Pericardium fibroblast (primary cell): Measurements from ENCODE around the genes HMGB1, USPL1 and ALOX5AP.

GRCh38 chr13:29437114-29437530 lies 158.4 kb downstream of the SLC7A1 start:
- RAMPAGE, long total RNA, result no peak

- RAMPAGE, long total RNA, result no peak
These were observed 99.2 kb downstream of the SLC7A1 start for GRCh38 chr13:29496161-29496811.

DNA sequence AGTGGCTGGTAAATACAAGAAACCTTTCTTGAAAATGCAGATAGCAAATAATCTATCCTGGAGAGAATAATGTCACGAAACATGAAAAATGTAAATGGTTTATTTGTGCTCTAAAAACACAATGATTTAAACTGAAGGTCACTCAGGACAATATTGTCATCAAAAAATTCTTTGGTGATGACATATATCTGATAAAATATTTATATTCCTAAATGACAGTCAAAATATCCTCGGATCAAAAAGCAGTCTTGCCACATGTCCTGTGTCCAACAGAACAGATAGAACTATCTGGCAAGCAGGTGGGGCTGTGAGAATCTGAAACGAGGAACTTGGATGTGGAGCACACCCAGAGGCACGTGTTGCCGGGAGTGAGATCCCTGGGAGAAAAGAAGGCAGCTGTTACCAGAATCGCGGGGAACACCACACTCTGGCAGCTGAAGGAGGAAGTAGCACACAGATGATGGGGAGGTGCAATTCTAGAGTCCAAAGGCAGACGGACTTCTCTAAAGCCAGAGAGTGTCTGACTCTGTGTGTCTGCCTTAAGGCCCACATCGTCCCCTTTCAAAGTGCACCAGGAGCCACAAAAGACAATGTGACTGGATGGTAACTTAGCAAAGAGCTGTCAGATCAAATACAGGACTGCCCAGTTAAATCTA lies 22.4 kb downstream of the SLC7A1 start:
- RAMPAGE, long total RNA, result no peak

DNA sequence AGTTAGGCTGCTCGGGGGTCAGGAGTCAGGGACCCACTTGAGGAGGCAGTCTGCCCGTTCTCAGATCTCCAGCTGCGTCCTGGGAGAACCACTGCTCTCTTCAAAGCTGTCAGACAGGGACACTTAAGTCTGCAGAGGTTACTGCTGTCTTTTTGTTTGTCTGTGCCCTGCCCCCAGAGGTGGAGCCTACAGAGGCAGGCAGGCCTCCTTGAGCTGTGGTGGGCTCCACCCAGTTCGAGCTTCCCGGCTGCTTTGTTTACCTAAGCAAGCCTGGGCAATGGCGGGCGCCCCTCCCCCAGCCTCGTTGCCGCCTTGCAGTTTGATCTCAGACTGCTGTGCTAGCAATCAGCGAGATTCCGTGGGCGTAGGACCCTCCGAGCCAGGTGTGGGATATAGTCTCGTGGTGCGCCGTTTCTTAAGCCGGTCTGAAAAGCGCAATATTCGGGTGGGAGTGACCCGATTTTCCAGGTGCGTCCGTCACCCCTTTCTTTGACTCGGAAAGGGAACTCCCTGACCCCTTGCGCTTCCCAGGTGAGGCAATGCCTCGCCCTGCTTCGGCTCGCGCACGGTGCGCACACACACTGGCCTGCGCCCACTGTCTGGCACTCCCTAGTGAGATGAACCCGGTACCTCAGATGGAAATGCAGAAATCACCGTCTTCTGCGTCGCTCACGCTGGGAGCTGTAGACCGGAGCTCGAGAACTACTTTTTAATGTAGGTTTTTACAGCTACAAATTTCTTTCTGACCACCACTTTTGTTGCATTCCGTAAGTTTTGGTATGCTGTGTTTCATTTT lies 51.7 kb upstream of the SLC7A1 start:
- RAMPAGE, long total RNA, result no peak

DNA sequence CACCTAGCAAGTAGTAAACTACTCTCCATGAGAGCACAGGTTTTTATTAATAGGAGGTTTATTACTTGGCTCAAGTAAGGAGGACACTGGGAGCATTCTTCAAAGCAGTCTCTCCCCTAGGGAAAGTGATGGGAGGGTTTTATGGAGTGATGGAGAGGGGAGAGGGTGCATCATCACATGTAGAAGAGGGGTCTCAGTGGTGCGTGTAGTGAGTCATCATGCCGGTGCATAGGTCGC lies 210.7 kb upstream of the UBL3 start:
- RAMPAGE, long total RNA, result no peak

GRCh38 chr13:30182119-30182495 lies 125.2 kb downstream of the KATNAL1 start:
- RAMPAGE, long total RNA, result no peak

DNA sequence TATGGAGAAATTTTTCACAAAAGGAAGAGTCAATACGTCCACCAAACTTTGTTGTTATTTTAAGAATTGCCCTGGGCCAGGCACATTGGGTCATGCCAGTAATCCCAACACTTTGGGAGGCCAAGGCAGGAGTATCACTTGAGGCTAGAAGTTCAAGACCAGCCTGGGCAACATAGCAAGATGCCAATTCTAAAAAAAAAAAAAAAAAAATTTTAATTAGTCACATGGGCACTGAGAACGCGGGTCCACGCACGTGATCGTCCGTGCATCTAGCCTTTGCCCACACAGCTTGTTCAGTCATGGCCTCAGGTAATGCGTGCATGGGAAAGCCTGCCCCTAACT lies 11.5 kb downstream of the KATNAL1 start:
- RAMPAGE, long total RNA, result no peak

GRCh38 chr13:30371439-30372524 lies 50.5 kb upstream of the UBE2L5 start:
- RAMPAGE, long total RNA, result no peak

DNA sequence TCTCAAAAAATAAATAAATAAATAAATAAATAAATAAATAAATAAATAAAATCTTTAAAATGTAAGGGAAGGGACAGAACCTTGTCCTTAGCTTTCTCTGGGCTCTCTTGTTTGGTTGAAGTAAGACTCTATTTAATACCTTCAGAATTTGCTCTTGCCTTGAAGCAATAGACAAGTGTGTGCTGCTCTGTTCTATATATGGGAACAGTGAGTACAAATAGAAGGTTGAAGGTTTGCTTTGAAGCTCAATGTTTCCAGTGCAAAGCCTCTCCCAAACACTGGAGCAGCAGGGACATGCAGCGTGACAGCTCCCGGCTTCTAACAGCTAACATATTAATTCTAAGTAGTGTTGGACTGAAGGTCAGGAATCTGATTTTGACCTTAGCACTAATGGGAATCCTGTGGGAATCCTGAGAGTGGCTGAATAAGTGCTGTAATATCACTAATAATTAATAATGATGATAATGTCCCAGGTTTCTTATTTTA lies 16.9 kb upstream of the UBE2L5 start:
- RAMPAGE, long total RNA, result no peak

- RAMPAGE, long total RNA, result no peak
These were observed 13.8 kb upstream of the UBE2L5 start for GRCh38 chr13:30408043-30409389.

GRCh38 chr13:30442989-30443473 lies 20.7 kb downstream of the UBE2L5 start:
- RAMPAGE, long total RNA, result no peak

DNA sequence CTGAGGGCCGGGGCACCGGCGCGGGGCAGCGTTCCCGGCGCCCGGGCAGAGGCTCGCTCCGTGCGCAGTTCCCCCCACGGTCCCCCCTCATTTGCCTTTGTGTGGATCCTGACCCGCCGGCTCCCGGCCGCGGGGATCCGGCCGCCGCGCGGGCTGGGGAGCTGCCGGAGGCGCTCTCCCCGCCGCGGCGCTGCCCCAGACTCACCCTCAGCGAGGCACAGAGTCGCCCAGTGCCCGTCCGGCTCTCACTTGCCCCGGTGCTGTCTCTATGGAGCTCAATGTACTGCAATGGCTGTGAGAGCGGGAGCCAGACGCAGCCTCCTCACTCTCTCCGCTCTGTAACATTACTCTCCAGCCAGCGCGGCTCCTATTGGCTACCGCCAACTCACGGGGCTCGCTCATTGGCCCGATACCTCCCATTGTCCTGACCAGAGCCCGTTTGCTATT lies at the start of gene HMGB1:
TSS of gene HMGB1 (minus strand) at position 346 of the 447 bp plus-strand sequence.
- RAMPAGE, long total RNA, result start-site peak on the minus strand centred at position 307 of the sequence, 80 bp wide, 8,264 and 10,938 reads in 2 replicates

GRCh38 chr13:30486071-30486837 lies 20.5 kb upstream of the HMGB1 start:
- RAMPAGE, long total RNA, result no peak

- RAMPAGE, long total RNA, result start-site peak on the plus strand at chr13:30617943-30618001, 536 and 136 reads in 2 replicates
These were observed at the start of gene USPL1 for GRCh38 chr13:30617639-30618679. TSS of gene USPL1 (plus strand) at chr13:30617920.

- RAMPAGE, long total RNA, result no peak
These were observed at the start of gene ALOX5AP for GRCh38 chr13:30735209-30735830. TSS of gene ALOX5AP (plus strand) at chr13:30735543.

- RAMPAGE, long total RNA, result no peak
These were observed 70.3 kb downstream of the ALOX5AP start for GRCh38 chr13:30805392-30806235.

DNA sequence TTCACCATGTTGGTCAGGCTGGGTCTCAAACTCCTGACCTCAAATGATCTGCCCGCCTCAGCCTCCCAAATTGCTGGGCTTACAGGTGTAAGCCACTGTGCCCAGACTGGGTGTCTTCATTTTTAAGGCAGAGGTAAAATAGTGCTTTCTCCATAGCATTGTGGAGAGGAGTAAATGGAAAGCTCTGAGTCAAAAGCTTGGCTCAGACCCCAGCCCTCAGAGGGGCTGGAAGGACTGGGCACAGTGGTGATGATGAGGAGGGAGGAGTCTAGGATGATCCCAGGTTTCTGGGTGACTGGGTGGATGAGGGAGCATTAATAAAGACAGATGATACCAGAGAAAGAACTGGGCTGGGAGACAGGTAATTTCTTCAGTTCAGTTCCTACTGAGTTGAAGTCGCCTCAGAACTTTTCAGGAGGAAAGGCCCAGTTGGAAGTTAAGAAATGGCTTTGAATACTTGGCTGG lies 37.3 kb upstream of the MEDAG start:
- RAMPAGE, long total RNA, result no peak

DNA sequence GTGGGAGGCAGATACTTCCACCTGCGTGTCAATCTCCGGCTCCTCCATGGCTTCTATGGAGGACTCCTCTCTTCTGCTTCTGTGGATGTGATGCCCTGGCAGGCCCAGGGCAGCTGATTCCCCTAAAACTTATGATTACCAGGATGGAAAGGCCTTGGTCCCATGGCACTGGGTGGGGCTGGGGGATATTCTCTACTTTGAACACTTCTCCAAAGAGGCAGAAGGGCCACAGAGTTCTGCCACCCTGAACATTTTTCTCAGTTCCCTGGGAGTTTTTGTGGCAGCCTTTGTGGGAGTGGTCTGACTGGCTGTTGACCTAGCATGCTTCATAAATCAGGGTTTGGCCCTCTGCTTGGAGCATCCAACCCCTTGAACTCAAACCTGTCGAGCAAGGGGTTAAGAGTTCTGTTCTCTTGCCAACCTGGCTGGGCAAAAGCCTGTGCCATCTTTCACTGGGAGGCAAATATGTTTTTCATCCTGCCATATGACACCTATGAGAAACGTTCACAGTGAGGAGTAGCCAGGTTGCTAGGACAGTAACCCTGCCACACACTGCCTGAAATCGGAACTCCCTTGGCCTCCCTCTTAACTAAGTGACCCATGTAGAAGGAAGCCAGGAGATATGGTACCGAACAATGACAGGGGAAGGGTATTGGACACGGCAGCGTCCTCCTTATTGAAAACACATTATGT lies 7.8 kb upstream of the TEX26 start:
- RAMPAGE, long total RNA, result no peak

DNA sequence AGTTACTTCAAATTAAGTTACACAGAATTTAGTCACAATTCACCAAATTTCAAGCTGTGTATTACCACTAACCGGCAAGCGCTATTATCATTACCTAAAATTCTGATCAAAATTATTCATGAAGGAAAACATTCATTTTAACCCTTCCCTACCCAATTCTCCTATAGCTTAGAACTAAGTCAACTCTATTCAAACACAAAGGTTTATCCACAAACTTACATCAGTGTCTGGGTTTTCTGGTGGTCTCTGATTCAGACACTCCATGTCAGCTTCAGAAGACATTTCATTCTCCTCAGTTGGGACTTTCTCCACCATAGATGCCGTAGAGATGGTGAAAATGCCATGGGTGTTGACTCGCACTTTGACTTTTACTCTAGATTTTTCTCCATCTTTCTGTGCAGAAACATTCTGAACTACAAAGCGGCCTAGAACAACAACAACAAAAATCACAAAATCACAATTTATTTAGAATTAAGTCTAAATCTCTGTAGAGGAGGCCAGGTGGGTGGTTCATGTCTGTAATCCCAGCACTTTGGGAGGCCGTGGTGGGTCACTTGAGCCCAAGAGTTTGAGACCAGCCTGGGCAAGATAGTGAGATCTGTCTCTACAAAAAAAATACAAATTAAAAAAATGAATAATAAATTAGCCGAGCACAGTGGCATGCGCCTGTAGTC lies 16.2 kb downstream of the HSPH1 start:
- RAMPAGE, long total RNA, result no peak

- RAMPAGE, long total RNA, result no peak
These were observed 74.3 kb upstream of the FRY start for GRCh38 chr13:31957205-31957756.